Natural killer cell (primary cell): ENCODE data around the genes ZNF660 and TMEM158.

DNA sequence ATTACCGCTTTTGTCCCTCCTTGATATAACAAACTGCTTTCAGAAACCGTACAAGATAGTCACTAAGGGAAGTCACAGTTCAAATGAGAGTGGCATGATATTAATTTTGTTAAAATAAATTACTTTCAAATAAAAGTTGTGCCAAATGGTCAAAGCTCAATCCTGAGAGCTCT lies 554 bp downstream of the TCAIM start:
- PRO-cap, result no peak

DNA sequence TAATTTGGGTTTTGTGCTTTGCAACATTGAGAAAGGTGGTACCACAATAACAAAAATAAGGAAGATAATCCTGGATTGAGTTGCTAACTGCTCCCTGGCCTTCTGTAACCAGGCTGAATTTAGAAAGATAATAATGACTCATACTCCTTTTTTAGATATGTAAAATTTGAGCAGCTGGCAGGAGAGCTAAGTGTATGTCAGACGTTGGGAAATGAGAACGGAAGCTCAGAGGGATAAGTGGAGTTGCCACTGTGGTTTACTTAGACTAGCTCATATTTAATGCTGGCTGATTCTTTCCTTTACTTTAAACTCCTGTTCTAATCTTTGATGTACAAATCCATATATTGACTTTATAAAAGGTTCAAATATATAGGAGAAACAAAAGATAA lies 17.1 kb downstream of the TCAIM start:
- PRO-cap, result no peak

DNA sequence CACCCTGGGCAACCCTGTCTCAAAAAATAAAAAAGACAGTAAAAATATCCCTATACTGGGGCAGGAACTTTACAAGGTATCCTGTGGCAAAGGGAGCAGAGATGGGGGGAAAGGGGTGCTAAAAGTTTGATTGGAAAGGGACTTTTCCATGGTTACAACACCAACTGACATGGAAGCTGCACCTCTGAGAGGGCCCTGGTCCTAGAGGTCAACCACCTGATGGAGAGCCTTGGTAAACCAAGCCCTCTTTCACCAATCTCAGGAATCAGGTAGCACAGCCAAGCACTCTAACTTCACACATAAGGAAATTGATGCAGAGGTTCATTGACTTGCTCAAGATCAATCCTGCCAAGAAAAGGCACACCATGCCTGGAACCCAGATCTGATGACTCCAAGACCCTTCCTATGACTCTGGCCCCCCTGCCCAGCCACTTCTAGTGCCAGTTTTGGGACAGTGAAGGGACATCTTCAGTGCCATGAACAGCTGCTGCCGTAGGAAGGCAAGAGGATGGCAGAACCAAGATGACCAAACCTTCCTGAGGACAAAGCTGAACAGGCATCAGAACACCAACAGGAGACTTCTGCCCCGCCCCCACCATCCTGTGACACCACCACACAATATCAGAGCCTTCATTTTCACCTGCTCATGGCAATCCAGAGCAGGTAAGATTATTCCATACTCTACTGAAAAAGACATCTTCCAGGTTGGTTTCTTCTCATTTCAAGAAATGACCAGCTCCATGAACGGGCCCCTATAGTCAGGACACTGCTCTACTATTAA lies 33.2 kb downstream of the ZNF445 start:
- PRO-cap, result no peak

- PRO-cap, result bidirectional peak, plus-strand start at chr3:44584888, minus-strand start at chr3:44584704
These were observed at the start of gene ZNF660 for GRCh38 chr3:44584353-44585674. TSS of gene ZNF660 (plus strand) at chr3:44584964.

- PRO-cap, result no peak
These were observed 9.5 kb downstream of the ZNF660 start for GRCh38 chr3:44594170-44594714.

DNA sequence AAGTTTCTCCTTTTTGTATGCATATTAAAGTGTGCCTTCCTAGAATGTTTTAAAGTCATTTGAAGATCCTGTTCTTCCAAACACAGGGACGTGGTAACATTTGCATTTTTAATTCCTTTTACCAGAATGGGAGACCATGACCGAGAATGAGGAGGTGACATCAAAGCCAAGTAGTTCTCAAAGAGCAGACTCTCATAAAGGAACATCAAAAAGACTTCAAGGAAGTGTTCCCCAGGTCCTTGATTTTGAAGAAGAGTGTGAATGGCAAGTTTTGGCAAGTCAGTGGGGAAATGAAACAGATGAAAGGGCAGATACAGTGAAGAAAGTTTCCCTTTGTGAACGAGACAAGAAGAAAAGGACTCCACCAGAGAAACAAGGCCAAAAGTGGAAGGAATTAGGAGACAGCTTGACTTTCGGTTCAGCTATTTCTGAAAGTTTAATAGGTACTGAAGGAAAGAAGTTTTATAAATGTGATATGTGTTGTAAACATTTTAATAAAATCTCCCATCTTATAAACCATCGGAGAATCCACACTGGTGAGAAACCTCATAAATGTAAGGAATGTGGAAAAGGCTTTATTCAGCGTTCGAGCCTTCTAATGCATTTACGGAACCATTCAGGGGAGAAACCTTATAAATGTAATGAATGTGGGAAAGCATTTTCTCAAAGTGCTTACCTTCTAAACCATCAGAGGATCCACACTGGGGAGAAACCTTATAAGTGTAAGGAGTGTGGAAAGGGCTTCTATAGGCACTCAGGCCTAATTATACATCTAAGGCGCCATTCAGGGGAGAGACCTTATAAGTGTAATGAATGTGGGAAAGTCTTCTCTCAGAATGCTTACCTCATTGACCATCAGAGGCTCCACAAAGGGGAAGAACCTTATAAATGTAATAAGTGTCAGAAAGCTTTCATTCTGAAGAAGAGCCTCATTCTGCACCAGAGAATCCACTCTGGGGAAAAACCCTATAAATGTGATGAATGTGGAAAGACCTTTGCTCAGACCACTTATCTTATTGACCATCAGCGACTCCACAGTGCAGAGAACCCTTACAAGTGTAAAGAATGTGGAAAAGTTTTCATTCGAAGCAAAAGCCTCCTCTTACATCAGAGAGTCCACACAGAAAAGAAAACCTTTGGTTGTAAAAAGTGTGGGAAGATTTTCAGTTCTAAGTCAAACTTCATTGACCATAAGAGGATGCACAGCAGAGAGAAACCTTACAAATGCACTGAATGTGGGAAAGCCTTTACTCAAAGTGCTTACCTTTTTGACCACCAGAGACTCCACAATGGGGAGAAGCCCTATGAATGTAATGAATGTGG lies 6.3 kb upstream of the ZNF35 start:
- PRO-cap, result no peak

GRCh38 chr3:44658538-44659310 lies 10.2 kb downstream of the ZNF35 start:
- PRO-cap, result no peak

GRCh38 chr3:44760716-44761502 lies 510 bp downstream of the KIAA1143 start:
- PRO-cap, result no peak

GRCh38 chr3:45026803-45027689 lies 943 bp downstream of the CLEC3B start:
- PRO-cap, result no peak

DNA sequence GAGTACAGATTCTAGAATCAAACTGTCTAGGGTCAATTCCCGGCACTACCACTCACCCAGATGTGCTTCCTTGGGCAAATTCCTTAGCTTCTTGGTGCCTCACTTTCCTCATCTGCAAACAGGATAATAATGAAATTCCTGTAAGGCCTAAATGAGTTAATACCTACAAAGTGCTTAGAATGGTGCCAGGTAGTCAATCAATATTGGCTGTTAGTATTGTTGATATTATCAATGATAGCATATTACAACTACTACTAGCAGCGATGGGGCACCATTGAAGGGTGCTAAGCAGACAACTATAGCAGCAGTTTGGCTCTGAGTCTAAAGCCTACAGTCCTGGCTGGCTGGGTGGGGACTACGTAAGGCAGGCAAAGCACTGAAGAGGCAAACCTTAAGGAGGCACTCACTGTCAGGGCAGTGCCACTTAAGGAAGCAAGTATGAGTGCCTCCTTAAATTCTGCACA lies 20.8 kb downstream of the CDCP1 start:
- PRO-cap, result no peak

DNA sequence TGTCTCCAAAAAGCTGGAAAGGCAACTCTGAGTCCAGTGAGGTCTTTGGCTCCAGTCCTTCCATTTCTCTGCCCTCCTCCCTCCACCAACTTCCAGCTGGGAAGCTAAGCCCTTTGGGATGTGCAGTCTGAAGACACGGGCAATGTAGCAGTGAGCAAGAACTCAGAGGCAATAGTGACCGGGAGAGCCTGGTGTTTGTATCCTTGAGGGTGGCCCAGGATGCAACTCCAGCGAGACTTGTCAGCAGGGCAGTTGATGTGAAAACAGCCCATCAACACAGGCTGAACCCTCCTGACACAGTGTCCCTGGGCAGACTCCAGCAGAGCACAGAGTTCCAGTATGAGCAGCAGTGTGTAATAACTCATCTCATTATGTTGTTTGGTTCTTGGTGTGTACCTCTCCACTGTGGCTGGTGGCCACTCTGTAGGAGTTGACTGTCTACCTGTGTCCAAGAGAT lies 6.7 kb downstream of the CDCP1 start:
- PRO-cap, result no peak

DNA sequence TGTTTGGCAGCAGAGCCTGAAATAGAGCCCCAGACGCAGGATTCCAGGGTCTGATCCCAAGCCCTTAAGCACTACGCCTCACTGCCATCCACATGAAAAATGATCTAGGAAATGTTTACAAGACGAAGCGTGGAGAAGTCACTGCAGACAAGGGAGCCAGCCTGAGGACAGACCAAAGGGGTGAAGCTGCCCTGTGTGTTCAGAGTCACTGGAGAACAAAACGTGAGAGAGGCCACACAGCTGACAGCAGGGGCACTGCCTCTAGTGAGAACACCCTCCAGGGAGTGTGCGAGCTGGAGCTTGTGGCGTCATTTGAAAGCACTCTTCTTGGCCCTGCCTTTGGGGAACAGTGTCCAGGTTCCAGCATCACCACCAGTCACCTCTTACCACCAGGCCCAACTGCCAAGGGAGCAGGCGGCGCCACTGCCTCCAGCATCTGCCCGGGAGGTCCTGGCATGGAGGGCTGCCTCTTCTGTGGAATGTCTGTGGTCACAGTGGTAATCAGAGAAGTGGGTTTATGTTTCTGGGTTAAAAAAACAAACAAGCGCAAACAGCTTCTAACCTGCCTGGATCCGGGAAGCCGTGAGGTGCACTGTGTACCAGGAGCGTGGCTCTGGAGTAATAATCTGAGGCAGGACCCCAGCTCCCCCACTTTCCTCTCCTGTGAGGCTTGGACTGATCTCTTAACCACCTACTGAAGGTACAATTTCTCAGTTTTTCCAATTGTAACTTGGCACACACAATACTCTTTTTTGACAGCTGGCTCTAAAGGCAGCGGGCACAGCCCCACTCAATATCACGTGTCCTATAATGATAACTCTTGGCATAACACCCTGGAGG lies 32.1 kb upstream of the CDCP1 start:
- PRO-cap, result no peak

- PRO-cap, result no peak
These were observed 15.8 kb downstream of the TMEM158 start for GRCh38 chr3:45210326-45210735.

DNA sequence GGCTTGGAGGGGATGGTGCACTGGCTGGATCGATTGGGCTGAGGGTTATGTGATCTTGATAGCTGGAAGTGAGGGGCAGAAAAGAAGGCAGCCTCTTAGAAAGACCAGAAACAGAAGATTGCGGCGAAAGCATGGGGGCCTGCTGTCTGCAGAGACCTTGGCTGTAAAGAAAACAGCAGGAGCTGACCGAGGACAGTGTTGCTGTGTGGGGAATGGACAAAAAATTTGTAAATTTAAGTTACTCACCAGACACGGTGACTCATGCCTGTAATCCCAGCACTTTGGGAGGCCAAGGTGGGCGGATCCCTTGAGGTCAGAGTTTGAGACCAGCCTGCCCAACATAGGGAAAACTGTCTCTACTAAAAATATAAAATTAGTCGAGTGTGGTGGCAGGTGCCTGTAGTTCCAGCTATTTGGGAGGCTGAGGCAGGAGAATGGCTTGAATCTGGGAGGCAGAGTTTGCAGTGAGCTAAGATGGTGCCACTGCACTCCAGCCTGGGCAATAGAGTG lies 7.1 kb downstream of the TMEM158 start:
- PRO-cap, result no peak

DNA sequence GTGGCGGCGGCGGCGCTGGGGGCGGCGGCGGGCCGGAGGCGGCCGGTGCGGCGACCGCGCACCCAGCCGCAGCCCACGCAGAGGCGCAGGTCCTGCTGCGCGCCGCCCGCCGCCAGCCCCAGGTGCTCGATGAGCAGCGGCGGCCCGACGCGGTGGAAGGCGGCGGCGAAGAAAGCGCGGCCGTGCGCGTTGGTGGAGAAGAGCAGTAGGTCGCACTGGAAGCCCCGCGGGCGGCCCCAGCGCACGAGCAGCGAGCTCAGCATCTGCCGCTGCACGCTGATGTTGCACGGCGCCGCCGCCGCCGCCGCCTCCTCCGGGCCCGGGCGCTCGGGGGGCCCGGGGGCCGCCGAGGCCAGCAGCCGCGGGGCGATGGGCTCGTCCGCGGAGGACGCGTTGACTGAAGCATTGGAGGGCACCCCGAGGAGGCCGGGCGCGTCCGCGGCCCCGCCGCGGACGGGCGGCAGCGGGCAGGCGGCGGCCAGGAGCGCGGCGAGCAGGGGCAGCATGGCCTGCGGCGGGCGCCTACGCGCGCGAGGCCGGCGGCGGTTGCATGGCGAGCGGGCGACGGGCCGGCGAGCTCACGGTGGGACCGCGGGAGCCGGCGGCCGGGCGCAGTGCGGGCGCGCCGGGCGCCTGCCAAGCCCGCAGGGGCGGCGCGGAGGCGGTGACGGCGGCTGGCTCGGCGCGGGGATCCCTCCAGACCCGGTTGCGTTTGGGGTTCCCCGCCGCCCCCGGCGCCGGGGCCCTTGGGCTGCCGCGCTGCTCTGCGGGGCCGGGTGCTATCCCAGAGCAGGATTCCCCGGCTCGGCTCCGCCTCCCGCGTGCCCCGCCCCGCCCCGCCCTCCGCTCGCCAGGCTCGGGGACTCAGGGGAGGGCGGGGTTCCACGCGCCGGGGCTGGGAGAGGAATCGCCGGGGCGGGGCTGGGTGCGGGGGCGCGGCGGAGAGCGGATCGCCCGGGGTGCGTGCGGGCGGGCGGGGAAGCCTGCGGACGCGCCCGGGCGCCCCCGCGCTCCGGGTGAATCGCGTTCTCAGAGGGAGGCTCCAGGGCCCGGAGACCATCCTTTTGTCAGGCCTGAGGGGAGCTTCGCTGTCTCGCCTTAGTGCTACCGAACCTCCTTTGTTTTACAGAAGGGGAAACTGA lies at the start of gene TMEM158:
Gene TMEM158, minus strand, starts transcription at position 766 of the 1,142 bp plus-strand sequence.
- PRO-cap, result no peak

DNA sequence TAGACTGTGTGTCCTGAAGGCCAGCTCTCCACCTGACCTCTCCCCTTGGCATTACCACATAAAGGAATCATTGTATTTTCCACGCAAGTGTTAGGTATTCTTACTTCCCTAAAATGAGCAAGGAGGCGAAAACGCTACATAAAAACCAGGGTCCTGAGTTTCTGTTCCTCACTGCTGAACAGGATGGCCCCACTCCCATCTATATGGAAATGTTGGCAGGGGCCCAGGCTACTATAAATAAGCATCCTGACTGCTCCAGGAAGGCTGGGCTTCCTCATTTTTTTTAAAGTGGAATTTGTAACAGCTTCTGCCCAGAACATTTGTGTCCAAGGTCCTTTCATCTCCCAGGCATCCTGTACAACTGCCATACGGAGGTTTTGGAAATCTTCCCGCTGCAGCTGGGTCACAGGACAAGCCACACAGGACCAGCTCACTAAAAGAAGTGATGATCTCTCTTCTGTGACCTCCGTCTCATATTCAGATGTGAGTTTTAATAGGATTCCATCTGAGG lies 56.5 kb upstream of the LIMD1 start:
- PRO-cap, result no peak

DNA sequence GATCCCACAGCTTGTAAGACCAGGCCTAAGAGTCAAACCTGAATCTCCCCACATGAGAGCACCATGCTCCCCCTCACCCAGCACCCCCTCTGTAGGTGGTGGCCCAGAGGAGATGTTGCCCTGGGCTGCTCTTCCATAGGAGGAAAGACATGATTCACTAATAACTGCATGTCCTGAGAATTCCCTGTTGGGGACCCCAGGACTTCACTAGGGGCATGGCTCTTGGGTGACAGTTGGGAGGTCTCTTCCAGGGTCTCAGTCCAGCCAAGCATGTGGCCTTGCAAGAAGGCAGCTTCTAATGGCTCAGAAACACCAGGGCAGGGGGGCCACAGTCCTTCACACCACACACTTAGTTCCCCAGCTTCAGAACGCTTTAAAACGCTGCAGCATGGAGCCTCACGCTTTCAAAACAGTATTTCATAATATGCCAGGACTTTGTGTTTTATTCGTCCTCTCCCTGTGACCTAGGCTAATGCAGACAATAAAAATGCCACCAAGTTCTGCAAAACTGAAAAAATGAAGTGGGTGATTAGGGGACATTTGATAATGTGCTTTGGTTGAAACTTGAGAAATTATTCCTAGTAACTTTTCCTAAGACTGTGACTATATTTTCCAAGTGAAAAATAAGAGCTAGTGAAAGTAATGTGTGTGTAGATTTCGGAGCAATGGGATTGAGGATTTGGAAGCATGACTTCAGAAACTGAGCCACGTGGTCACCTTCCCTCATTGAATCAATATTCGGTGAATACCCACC lies 48.4 kb upstream of the LIMD1 start:
- PRO-cap, result no peak

DNA sequence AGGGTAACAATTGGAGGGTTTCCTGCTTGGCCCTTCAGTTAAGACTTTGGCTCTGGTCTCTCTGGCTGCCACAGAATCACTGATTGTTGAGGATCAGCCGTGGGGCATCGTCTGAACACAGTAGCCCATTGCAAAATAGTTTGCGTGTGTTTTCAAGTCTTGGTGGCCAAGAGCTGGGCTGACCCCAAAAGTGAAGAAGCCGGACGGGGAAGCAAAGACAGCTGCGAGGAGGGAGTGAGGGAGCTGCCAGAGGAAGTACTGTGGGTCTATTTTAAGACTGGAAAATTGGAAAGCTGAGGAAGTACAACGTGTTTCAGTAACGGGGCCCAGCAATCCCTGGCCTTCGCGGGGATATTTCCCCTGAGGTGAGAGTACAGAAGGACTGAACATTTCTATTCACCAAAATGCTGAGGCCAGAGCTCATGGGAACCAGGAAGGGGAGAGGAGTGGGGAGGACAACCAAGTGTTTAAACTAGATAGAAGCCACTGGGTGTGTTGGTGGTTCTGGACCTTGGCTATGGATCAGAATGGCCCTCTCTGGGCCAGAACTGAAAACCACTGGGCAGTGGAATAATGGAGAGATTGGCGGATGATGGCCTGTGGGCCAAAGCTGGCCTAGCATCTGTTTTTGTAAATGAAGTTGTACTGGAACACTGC lies 34.2 kb upstream of the LIMD1 start:
- PRO-cap, result no peak

GRCh38 chr3:45572570-45573264 lies 21.8 kb upstream of the LIMD1 start:
- PRO-cap, result no peak

DNA sequence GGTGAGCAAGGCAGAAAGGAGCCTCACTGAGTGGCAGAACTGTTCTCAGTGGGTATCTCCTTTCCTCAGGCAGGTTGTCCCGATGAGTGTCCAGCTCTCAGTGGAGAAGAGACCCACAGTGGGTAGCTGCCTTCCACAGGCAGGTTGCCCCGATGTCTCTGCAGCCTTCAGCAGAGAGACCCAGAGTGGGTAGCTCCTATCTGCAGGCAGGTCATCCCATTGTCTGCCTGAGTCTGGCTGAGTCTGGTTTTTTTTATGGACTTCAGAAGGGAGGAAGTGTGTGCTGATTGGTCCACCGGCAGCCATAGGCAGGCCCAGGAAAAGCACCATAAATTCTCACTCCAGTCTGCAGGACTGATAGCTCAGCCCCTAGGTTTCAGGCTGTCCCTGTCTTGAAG lies 3.8 kb upstream of the LIMD1 start:
- PRO-cap, result no peak